ENCODE data around the genes SOX8 and TPSB2.

GRCh38 chr16:705345-705663, 297 bp downstream of the FBXL16 start:
- PRO-cap = no peak
- RAMPAGE, long total RNA = no peak

- PRO-cap = no peak
- RAMPAGE, long total RNA = no peak
Observed at GRCh38 chr16:782468-783313, 5.5 kb downstream of the RPUSD1 start.

GRCh38 chr16:825815-826124, 25.2 kb upstream of the GNG13 start:
- PRO-cap = no peak
- RAMPAGE, long total RNA = no peak

DNA sequence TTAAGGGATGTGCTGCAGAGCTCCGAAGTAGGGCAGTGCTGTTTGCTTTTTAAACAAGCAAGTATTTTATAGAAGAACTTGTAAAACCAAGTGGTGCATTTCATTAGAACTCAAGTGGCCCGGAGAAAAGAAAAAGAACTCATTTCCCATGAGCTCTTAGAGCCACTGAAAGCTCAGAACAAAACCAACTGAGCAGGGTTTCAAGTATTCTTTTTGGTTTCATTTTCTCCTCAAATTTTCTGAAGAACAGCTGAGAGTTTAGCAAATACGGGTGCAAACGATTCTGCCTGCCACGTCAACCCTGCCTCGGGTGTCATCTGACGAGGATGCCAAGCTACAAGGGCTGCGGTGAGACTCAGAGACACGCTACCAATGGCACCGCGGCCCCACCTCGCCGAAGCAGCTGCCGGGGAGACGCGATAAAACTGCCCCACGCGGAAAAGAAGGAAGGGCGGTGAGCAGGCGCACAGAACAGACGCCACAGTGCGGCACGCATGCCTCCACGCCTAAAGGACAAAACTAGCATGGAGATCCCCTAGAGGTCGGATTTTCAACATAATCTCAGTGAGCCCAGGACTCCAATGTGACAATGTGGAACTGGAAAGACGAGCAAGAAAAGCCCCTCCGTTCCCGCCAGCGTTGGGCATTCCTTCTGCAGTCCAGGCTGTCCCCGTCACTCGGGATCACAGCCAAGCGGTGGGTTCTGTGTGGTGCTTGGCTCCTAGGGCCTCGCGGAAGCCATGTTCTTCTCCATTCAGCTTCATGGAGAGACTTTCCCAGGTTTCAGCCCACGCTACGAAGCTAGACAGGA, 6.1 kb downstream of the LMF1 start:
- PRO-cap = no peak
- RAMPAGE, long total RNA = no peak

GRCh38 chr16:976795-977857, 4.4 kb upstream of the SOX8 start:
- PRO-cap = no peak
- RAMPAGE, long total RNA = no peak

- PRO-cap = bidirectional peak, plus-strand start at chr16:981986, minus-strand start at chr16:981897
- RAMPAGE, long total RNA = no peak
Observed at GRCh38 chr16:981371-982079, at the start of gene SOX8. SOX8 (plus strand) TSS chr16:981770.

GRCh38 chr16:984122-984709, 2.6 kb downstream of the SOX8 start:
- PRO-cap = no peak
- RAMPAGE, long total RNA = no peak

GRCh38 chr16:1014532-1015305, 33.1 kb downstream of the SOX8 start:
- PRO-cap = no peak
- RAMPAGE, long total RNA = no peak

DNA sequence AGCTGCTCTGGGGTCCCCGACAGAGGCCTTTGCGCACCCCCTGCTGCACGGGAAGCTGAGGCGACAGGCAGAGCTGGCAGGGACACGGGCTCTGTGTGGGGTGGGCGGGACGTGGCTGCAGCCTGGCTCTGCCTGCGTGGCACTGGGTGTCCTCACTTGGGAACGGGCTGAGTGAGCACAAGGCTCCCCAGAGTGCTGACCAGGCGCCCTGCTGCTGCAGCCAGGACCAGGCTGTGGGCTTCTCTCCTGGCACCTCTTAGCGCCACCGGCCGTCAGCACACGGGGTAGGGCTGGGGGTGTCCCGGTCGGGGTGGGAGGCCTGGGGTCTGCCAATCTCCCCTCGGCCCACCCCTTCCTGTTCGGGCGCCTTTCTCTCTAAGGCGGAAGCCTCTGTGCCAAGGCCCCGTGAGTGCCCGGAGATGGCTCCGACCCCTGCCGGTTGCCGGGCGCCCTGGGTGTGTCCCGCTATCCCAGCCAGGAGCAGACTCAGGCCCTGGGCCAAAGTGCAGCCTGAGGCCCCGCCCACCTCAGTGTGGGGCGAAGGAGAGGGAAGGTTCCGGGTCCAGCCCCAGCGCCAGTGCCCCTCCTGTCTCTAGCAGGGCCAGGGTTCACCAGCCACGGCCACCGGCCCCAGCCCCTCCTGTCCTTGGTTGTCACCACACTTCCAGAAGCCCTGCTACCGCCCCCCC, 6.4 kb downstream of the C1QTNF8 start:
- PRO-cap = no peak
- RAMPAGE, long total RNA = no peak

- PRO-cap = no peak
- RAMPAGE, long total RNA = no peak
Observed at GRCh38 chr16:1155297-1155769, 2.4 kb downstream of the CACNA1H start.

DNA sequence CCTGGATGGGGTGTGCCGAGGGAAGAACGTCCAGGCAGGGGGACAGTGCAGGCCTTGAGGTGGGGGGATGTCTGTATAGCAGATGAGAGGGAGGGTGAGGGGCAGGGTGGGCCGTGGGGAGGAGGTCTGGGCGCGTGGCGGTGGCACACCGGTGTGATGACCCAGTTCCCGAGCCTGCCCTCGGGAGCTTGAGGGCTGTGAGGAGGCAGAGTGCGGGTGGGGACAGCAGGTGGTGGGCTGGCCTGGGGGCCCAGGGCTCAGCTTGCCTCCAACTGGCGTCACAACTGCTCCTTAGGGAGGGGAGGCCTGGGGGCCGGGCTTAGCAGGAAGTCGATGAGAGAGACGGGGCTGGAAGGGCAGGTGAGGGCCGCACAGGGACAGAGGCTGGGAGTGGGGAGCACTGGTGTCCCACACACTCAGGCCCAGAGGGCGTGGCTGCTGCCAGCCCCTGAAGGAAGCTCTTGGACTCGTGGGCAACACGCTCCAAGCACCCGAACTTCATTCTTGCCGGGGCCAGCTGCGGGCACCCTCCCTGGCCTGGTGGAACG, 6.5 kb downstream of the CACNA1H start:
- PRO-cap = no peak
- RAMPAGE, long total RNA = no peak

DNA sequence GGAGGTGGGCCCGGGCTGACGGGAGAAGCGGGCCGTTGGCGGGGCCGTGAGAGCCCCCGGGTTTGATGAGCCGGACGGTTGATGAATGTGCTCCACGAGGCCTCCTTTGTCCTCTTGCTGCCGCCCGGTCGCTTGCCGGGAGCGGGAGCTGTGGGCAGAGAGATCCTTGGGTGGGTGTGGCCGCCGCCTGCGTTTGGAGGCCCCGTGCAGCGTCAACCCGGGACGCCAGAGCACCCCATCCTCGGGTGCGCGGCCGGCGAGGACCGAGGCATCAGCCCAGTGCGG, 7.7 kb downstream of the CACNA1H start:
- PRO-cap = no peak
- RAMPAGE, long total RNA = no peak

- PRO-cap = no peak
- RAMPAGE, long total RNA = no peak
Observed at GRCh38 chr16:1172762-1173078, 19.8 kb downstream of the CACNA1H start.

DNA sequence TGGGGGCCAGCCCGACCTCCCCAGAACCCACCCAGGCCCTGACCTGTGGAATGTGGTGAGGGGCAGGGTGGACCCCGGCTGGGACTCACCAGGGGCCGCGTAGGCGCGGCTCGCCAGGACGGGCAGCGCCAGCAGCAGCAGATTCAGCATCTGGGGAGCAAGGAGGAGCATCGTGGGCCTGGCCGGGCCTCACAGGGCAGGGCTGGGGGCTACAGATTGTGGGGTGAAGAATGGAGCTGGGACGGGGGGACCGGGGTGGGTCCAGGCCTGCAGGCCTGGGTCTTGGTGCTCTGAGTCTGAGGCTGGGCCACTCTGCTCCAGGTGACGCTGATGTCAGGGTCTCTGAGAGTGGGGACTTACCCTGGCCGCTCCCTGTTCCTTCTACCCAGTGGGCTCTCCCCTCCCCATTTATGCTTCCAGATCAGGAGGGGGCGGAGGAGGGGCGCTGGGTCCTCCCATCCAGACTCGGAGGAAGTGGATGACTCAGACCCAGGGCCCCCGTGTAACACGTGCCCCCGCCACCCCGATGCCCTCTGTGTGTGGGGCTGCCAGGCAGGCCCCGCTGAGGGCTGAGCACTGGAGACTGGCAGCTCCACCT, at the start of gene TPSB2:
Gene TPSB2, minus strand, starts transcription at position 383 of the 598 bp plus-strand sequence.
- PRO-cap = no peak
- RAMPAGE, long total RNA = no peak

GRCh38 chr16:1290997-1291231, 18.5 kb upstream of the UBE2I start:
- PRO-cap = no peak
- RAMPAGE, long total RNA = no peak

DNA sequence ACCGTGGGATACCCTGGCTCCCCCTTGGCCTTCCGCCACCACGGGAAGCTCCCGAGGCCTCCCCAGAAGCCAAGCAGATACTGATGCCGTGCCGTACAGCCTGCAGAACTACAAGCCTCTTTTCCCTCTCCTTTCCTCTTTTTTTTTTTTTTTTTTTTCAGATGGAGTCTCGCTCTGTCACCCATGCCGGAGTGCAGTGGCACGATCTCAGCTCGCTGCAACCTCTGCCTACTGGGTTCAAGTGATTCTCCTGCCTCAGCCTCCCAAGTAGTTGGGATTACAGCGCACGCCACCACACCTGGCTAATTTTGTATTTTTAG, 17.5 kb upstream of the UBE2I start:
- PRO-cap = no peak
- RAMPAGE, long total RNA = no peak

DNA sequence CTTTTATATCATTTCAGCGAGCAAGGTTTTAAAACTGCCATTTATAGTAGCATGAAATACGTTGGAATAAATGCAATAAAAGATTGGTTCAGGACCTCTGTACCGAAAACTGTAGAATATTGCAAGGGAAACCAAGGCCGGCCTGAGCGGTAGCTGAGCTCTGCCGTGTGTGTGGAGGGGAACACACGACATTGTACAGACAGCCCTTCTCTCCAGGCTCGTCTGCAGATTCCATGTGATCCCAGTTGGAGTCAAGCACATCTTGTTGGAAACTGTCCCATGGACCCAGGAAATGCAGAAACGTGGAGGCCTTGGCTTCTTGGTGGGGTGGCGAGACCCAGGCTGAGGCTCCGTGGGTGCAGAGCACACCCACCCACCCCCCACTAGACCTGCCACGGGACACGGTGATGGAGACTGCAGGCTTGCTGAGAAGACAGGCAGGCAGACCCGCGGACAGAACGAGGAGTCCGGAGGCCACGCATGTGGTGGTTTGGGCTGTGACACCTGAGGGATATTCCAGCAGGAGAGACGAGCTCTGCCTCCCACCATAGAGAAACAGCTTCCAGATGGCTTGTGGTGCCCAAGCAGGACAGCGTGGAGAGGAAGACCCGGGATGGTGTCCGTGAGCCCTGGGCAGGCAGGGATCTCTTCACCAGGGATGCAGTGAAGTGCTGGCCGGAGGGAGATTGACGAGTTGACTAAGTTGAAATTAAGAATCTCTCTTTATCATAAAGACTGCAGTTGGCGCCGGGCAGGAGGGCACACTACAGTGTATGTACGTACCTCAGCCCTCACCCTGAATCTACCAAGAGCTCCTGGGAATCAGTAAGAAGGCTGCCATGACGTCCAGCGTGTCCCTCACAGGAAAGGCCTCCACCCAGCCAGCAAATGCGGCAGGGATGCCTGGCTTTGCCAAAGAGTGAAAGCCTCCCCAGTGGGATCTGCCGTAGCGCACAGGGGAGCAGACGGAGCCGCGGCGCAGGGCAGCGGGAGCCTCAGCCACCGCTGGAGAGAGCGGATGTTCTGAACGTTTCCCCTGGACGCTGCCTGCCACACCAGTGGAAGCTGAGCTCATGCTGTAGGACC, 8.1 kb downstream of the UBE2I start:
- PRO-cap = no peak
- RAMPAGE, long total RNA = no peak

- PRO-cap = bidirectional peak, plus-strand start at chr16:1327825, minus-strand start at chr16:1327663
- RAMPAGE, long total RNA = no peak
Observed at GRCh38 chr16:1327403-1327944, 6.0 kb upstream of the BAIAP3 start.

- PRO-cap = bidirectional peak, plus-strand start at chr16:1332584, minus-strand start at chr16:1332588
- RAMPAGE, long total RNA = no peak
Observed at GRCh38 chr16:1332303-1333013, 987 bp upstream of the BAIAP3 start.

- PRO-cap = no peak
- RAMPAGE, long total RNA = no peak
Observed at GRCh38 chr16:1361626-1362164, 10.0 kb downstream of the GNPTG start.